Hematopoietic multipotent progenitor cell (in vitro differentiated cells): ENCODE measurements around the genes MAGEA2, PNMA5, MAGEA1, ATP2B3, DUSP9 and TMEM187.

DNA sequence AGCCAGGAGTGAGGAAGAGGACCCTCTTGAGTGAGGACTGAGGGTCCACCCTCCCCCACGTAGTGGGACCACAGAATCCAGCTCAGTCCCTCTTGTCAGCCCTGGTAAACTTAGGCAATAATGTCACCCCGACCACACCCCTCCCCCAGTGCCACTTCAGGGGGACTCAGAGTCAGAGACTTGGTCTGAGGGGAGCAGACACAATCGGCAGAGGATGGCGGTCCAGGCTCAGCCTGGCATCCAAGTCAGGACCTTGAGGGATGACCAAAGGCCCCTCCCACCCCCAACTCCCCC is 277 bp downstream of the CSAG1 start:
- CAGE, long polyA plus RNA = no peak

DNA sequence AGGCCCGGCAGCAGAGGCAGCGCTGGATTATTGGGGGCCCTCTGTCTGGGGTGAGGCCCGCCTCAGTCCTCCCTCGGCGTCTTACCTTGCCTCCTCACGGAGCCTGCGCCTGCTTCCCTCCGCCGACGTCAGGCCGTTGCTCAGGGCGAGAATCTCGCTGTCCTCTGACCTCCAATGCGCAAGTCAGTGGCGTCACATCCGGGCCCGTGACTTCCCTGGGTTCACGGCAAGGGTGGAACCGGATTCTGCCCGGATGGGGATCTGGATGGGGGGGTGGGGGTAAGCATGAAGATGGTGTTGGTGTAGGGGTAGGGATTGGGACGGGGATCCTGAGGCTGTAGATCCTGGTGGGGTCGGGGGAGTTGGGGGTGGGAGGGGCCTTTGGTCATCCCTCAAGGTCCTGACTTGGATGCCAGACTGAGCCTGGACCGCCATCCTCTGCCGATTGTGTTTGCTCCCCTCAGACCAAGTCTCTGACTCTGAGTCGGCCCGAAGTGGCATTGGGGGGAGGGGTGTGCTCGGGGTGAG is at the start of gene MAGEA2:
Gene MAGEA2, minus strand, starts transcription at position 140 of the 528 bp plus-strand sequence.
- CAGE, long polyA plus RNA = no peak

DNA sequence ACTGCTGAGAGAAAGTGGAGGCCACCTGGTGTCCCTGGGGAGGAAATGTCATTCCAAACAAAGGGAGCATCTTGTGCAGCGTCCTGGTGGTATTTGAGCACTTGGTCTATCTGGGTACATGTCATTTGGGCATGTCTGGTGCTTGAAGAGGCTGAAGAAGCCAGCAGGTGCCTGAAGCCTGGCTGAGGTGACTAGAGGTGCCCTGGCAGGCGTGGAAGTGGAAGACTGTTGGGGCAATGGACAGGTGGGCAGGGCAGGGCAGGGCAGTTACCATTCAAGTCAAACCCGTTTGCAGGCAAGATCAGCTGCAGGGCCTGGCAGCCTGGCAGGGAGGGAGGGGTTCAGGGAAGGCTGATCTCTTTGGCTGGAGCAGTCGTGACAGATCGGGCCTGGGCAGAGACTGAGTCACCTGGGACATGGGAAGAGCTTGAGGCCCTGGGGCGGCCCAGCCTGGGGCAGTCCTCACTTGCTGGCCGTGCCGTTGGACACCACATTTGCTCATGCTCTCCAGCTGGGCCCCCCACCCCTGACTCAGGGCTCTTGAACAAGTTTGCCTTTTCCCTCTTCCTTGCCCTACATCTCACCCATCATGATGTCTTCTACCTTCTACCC is 2.2 kb upstream of the ZNF185 start:
- CAGE, long polyA plus RNA = no peak

DNA sequence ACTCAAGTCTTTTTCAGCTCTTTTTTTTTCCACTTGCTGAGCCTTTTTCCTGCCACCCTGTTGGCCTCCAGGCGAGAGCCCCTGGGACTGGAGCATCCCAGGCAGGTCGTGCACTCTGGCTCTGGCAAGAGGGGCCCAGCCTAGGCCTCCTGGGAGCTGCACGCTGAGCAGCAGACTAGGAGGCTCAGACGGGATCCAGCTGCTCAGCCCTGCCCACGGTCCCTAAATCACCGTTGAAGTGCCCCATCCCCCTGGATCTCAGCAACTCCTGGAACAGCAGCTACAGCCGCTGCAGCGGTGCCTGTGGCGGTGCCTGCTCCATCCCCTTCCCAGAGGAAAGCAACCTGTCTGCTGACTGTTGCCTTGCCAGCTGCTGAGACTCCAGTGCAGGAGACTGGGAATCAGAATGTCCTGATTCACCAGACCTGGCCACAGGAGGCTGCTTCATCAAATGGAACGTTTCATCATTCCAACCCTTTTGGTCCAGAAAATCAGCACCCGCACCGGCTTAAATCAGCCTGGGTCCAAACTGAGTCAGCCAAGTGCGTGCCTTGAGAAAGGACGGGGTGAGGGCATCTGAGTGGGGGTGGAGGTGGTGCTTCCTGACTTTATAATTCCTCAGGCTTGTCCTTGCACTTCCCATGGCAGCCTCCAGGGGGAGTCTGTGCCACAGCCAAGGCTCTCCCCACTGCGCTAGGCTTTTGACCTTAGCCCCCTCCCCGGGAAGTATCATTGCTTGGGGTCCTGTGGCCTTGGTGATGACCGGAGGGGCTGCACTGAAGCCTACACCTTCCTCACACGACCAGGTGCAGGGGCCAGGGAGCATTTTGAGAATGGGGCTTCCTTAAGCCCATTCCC is 6.4 kb downstream of the ZNF185 start:
- CAGE, long polyA plus RNA = no peak

DNA sequence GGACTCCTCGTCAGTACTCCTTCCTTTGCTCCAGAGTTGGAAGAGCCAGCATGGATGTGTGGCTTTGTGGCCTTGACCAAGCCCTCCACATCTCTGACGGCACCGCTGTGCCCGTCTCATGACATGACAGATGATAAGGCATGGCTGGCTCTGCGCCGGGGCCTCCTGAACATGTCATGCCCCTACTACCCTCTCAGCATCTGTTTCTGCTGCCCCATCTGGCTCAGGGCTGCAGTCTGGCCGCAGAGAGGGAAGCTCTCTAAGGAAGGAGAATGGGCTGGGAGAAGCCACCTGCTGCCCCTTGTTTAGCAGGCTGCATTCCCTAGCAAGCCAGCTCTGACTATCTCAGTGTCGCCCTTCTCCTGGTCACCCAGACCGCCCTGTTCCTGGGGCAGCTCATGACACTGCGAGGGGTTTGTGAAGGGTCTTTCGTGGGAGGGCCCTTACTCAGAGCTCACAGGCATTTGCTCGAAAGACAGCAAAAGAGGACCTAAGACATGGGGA is 7.2 kb downstream of the ZNF185 start:
- CAGE, long polyA plus RNA = no peak

DNA sequence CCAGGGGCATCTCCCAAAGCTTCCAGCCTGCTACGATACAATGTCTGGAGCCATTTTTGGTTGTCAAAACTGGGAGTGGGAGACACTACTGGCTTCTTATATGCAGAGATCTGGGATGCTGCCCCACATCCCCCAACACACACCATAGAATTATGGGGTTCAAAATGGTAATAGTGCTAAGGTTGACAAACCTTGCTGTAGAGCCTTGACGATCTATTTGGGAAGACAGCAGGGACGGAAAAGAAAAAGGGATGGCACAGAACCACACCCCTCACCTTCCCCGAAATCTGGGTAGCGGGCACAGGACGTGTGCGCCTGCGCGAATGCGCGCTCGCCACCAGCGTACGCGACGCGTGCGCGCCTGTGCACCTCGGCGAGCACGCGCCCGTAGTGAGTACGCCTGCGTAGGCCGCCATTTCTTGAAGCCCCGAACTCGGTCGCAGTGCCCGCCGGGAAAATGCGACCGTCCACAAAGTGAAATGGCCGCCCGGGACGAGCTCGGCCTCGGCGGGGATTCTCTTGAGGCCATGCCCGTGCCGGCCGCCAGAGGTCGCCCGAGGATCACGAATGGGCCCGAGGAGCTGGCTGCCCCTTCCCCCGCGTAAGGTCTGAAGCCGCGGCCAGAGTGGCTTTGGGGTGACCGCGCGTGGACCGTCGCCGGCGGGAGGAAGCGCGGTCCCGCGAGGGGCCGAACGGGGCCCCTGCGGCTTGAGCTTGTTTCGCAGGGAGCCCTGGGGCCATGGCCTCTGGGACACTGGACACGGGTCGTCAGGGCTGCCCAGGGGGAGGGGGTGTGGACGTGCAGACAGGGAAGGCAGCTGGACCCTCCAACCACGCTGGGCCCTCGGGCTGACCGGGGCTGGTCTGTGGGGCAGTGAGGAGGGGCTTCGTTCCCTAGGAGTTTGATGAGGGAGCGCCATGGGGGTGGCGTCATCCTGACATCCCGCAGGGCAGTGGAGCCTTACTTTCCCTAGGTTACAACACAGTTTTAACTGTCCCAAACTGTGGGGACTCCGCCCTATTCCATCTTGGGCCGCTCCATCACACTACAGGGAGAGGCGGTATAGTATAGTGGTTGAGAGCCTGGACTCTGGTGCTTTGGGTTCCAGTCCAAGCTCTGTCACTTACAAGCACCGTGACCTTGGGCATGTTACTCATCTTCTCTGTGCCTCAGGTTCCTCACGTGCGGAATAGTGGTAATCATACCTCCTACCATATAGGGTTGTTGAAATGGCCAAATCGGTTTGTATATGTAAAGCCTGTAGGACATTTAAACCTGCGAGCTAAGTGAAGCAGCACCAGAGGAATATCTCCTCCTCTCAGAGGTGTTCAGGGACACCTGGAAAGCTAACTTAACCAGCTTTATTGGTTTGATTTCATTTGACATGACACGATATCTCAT is 43.9 kb downstream of the ZNF185 start:
- CAGE, long polyA plus RNA = no peak

DNA sequence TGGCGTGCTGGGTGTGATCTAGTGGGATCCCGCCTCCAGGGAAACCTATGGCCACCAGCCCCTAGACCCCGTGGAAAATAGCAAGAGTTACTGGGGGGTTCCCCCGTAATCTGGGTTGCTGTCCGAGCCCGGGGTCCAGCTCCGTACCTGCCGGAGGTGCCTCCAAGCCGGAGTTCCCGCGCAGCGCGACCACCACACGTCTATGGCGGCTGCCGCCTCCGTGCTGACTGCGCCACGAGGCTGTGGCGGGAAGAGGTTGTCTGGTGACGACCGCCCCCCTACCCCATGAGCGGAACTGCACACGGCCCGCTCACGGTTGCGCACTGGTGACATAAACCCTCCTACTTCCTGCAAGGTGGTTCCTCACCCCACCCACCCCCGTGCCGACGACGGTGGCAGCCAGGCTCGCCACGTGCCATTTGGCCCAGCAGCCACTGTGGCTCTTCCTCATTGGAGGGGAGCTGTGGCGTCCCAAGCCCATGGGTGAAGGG is at the start of gene PNMA5:
Gene PNMA5, minus strand, starts transcription at position 231 of the 491 bp plus-strand sequence.
- CAGE, long polyA plus RNA = no peak

DNA sequence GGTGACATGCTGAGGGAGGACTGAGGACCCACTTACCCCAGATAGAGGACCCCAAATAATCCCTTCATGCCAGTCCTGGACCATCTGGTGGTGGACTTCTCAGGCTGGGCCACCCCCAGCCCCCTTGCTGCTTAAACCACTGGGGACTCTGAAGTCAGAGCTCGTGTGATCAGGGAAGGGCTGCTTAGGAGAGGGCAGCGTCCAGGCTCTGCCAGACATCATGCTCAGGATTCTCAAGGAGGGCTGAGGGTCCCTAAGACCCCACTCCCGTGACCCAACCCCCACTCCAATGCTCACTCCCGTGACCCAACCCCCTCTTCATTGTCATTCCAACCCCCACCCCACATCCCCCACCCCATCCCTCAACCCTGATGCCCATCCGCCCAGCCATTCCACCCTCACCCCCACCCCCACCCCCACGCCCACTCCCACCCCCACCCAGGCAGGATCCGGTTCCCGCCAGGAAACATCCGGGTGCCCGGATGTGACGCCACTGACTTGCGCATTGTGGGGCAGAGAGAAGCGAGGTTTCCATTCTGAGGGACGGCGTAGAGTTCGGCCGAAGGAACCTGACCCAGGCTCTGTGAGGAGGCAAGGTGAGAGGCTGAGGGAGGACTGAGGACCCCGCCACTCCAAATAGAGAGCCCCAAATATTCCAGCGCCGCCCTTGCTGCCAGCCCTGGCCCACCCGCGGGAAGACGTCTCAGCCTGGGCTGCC is at the start of gene MAGEA1:
Gene MAGEA1, plus strand, starts transcription at position 515 of the 718 bp plus-strand sequence.
- CAGE, long polyA plus RNA = no peak

GRCh38 chrX:153386530-153387034 is 14.6 kb downstream of the PNMA6E start:
- CAGE, long polyA plus RNA = no peak

- CAGE, long polyA plus RNA = no peak
These were observed 7.3 kb upstream of the ATP2B3 start for GRCh38 chrX:153510176-153510487.

DNA sequence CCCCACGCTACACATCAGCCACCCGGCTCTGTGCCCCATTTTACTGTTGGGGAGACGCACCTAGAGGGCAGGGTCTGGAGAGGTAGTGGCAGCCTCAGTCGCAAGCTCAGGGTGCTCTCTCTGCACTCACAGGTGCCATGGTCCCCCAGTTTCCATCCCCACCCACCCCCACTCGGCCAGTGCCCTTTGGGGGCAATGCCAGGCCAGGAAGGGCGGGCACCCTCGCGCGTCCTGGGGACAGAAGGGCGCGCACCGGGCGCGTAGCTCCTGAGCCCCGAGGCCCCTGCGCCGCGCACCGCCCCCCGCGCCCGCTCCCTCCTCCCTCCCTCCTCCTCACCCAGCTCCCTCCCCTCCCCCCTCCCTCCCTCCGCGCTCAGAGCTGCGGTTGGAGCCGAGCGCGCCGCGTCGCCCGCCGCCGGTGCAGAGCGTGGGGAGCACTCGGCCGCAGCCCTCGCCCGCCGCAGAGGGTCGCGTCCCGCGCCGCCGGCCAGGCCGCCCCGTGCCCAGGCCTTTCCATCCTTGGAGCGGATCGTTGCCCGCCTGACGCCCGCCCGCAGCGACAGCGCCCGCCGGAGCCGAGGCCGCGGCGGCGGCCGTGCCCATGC is at the start of gene ATP2B3:
Gene ATP2B3, plus strand, starts transcription at position 376 of the 605 bp plus-strand sequence.
- CAGE, long polyA plus RNA = no peak

GRCh38 chrX:153517969-153518443 is 564 bp downstream of the ATP2B3 start:
- CAGE, long polyA plus RNA = no peak

DNA sequence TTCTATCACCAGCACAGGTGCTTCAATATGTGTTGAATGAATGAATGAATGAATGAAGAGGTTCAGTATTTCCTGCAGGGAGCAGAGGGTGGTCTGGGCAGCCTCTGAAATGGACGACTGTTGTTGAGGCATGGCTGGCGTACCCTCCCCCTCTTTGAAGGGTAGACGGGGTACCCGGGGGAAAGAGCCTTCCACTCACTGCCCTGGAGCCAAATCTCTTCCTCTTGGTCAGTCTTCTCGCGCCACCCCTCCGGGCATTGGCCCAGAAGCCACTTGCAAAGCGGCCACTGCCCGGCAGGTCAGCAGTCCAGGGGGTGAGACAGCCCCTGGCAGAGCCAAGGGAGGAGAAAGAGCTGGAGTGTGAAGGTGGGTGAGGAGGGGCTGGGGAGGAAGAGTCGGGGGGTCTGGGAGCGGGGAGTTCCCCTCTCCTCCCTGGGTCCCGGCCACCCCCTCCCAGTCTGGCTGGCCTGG is 21.8 kb upstream of the DUSP9 start:
- CAGE, long polyA plus RNA = no peak

DNA sequence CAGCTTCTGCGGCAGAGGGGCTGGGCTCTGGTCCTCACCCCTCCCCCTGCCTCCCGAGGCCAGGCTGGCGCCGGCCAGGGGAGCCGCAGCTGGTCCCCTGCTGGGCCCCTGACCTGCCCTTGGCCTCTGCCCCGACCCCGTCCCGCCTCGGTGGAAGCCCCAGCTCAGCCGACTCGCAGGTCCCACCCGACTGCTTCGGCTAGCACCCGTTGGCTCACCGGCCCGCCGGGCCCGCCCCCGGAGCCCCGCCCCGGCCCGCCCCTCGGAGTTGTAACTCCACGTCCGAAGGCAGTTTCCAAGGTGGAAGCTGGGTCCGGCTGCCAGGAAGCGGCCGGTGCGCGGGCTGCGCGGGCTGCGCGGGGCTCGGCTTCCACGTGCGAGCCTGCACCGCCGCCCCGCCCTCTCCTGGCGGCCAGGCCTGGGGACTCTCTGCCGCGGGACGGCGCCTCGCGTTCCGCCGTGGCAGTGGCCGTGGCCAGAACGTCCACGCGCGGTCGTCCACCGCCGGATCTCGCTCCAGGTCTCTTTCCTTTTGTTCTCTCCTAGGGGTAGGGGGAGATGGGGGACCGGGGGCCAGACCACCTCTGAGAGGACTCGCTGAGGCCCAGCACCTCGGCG is at the start of gene DUSP9:
Gene DUSP9, plus strand, starts transcription at position 298 of the 618 bp plus-strand sequence.
- CAGE, long polyA plus RNA = no peak

GRCh38 chrX:153699839-153700404 is 12.2 kb downstream of the SLC6A8 start:
- CAGE, long polyA plus RNA = no peak

DNA sequence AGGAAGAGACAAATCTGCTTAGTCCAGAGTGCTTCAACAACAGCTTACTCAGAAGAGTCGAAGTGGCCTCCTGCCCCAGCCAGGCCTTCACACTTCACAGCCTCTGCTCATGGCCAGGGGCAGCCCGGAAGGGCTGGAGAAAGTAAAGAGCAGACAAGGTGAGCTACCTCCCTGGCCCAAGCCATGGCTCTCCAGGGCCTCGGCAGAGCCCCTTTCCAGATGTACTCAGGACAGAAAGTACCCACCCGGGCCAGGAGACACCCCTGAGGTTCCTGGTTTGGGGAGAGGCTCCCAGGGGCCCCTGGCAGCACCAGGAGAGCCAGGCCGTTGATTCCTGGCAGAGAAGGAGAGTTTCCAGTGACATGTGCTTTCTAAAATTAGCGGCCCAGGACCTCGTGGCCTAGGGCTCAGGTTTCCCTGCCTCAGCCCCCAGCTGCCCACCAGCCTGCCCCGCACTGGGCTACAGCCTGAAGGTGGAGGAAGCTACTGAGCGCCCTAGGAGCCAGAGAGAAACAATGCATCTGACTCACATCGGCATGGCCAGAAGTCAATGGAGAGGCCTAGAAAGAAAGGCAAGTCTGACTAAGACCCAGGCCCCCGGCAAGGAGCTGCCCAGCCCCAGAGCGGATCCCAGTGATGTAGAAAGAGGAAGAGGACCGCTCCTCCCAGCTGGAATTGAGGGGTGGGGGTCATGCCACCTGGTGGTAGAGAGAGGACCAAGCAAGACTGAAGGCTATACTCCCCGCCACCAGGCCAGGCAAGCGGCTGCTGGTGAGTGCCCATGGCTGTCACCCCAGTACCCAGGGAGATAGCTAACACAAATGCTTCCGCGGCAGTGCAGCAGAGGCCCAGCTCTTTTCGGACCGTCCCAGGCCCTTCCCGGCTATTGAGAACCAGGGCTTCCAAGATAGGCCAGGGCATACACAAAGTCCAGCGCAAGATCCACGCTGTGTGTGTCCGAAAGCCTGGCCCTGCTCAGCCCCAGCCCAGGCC is 17.7 kb downstream of the SLC6A8 start:
- CAGE, long polyA plus RNA = no peak

DNA sequence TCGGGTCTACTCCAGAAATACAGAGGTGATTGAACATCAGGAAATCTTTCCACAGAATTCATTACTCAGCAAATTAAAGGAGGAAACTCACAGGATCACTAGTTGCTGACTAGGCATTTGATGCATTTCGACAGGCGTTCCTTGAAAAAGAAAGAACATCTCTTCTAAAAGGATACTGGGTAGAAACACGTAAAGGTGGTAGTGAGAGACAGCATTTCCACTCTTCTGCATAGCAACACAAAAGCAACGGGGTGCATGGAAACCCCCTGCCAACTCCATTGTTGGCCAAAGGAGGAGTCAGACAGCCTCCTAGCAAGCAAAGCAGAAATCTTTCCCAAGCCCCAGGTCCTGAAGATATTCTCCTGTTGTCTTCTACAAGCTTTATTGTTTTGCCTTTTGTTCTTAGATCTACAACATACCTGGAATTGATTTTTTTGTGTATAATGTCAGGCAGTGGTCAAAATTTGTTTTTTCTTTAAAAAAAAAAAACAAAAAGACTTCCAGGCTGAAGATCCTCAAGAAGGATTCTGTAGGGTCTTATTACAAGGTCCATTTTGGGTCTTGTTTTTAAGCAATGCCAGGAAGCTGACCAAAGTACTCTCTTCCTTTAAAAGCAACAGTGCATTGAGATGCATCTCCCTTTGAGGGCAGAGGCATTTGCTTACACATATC is 14.4 kb upstream of the PDZD4 start:
- CAGE, long polyA plus RNA = no peak

GRCh38 chrX:153934157-153934644 is 636 bp downstream of the NAA10 start:
- CAGE, long polyA plus RNA = no peak

DNA sequence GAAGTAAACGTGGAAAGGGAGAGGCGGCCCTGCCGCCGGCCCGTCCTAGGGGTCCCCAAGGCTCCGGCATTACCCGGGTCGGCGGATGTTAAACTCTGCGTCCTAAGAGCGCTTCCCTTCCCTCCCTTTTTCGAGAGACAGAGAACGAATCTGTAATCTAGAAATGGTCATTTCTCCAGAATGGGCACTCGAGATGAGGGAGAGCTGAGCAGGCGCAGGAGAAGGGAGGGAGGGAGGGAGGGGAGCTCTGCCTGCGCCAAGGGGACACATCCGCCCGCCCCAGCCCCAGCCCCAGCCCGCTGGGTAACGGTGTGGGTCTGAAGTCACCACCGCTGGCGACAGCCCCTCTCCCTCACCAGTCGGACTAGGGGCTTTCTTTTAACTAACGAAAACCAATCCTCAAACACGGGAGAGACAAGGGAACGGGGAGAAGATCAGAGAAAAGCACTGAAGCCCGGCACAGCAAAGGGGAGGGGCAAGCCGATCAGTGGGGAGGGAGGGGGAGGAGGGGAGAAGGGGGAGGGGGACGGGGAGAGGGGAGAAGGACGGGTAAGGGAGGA is 1.6 kb downstream of the HCFC1 start:
- CAGE, long polyA plus RNA = no peak

- CAGE, long polyA plus RNA = start-site peak on the plus strand at chrX:153972754-153972782, 520 reads
These were observed at the start of gene TMEM187 for GRCh38 chrX:153972082-153973161. Gene TMEM187, plus strand, starts transcription at chrX:153972754.